ENCODE data around the gene PAPSS2.

DNA sequence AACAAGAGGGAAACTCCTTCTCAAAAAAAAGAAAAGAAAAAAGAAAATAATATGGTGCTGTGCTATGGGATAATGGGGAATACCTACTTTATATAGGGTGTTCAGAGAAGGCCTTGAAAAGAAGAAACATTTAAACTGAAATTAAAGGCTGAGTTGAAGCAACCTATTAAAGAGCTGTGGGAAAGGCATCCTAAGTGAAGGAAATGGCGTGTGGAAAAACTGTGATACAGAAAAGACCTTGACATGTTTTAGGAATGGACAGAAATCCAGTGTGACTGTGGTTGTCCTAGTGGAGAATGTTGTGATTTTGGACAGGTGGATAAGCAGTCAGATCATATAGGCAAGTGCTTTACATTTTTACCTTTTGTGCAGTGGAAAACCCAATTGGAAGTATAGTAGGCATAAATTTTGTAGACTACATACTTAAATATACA lies 12.4 kb downstream of the SHLD2 start:
- RRBS = no CpG with 5 or more reads among the region's 1 CpG

DNA sequence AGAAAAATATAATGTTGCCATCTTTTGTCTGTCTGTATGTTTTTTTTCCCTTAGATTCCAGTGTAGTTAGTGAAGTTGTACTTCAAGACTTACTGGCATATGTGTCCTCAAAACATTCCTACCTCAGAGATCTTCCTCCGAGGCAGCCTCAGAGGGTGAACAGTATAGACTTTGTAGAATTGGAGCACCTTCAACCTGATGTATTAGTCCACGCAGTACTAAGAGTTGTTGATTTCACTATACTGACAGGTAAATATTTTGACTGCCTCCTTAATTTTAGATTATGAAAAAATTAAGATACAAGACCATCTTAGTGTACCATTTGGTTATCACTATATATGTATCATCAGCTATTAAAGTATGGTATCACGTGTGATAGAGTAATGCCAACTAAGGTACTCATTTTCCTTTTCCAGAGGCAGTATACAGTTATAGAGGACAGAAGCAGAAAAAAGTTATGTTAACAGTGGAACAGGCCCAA lies 54.8 kb upstream of the NUTM2A start:
- RRBS = no CpG with 5 or more reads among the region's 3 CpGs

GRCh38 chr10:87505770-87506441 lies 1.2 kb downstream of the MINPP1 start:
- RRBS = no CpG with 5 or more reads among the region's 18 CpGs

GRCh38 chr10:87547626-87548289 lies 43.1 kb downstream of the MINPP1 start:
- RRBS = no CpG with 5 or more reads among the region's 4 CpGs

- RRBS = 2% methylated on average over 33 of the region's 63 CpGs
These were observed at the start of gene PAPSS2 for GRCh38 chr10:87659423-87660084. TSS of gene PAPSS2 (plus strand) at chr10:87659878.

DNA sequence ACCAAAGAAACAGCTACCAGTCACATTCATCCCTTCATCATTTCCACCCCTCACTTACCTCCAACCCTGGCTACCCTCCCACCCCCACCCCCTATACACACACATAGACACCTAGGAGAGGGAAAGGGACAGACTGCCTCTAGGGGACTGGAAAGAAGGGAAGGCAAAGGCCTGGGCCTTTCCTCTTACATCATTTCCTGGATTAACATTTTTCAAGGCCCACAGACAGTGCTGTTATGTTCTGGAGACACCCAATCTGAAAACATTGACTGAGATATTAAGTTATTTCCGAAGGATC lies 2.7 kb downstream of the PAPSS2 start:
- RRBS = no CpG with 5 or more reads among the region's 1 CpG

- RRBS = no CpG with 5 or more reads among the region's 1 CpG
These were observed 56.8 kb downstream of the PTEN start for GRCh38 chr10:87920251-87920687.

- RRBS = no CpG with 5 or more reads among the region's 1 CpG
These were observed 92.0 kb downstream of the PTEN start for GRCh38 chr10:87955427-87955750.

GRCh38 chr10:87966981-87967463 lies 103.6 kb downstream of the PTEN start:
- RRBS = no CpG with 5 or more reads among the region's 3 CpGs

DNA sequence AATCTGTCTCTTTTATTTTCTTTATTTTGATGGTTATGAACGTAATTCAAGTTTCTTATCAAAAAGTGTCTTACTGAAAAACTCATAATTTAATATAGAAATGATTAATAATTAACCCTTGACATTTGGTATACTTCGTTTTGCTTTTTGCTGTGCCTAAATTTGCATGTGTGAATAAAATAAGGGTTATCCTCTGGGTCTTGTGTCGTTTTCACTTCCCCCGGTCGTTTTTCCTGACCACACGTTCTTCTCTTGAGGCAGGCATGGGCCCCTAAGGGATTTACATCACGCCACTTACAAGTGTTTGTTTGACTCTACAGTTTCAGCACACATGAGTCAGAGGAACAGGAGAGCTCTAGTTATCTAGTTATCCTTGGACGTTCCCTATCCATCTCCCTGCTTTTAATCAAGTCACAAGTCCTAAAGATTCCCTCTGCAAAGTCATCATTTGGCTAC lies 206.6 kb downstream of the PTEN start:
- RRBS = no CpG with 5 or more reads among the region's 8 CpGs

DNA sequence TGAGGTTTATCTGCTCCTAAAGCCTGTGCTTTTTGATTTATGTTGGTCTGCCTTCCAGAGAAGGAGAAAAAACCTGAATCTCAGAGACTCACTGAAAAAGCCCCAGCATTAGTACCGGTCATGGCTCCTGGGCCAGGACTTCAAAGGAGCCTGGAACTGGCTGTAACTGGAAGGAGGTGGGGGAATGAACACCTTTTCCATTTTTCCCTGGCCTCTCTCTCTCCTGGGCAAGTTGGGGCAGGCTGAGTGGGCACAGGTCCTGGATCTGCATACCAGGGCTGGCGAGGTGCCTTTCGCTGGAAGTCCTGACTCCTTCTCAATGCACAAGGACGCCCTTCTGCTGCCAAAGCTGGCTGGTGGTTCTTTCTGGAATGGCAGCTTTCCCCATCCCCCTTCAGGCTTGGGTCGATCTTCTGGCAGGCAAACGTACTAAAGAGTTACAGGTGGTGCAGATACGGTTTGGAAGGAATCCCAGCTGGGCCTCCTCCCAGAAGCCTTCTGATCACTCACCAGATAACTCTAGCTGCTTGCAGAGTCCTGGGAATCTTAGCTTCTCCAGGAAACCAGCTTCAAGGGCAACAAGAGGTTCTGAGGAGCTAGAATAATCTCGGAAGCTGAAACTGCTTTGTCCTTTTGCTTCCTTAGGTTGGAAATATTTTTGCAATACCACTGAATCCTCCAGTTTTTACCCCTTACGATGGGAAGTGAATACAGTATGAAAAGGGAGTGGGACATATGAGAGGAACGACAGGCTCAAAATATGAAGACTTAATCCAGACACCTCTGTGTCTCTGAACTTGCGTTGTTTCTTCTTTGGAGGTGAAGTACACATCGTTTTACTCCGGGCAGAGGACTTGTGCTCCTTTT lies 268.4 kb downstream of the PTEN start:
- RRBS = no CpG with 5 or more reads among the region's 13 CpGs

DNA sequence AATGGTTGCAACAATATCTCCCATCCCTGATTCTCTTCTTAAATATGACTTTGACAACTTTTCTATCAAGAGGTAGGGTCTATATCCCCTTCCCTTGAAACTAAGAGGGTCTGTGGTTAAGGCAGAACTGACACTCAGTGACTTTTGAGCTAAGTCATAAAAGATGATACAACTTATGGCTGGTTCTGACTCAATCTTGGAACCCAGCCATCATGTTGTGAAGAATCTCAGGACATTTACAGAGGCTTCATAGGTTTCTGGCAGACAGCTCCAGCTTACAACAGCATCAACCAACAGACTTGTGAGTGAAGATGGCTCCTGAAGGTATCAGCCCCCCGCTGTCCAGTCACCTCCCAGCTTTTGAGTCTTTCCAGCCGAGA lies 203.5 kb downstream of the RNLS start:
- RRBS = no CpG with 5 or more reads among the region's 2 CpGs

GRCh38 chr10:88848320-88849012 lies 3.2 kb downstream of the ANKRD22 start:
- RRBS = no CpG with 5 or more reads among the region's 2 CpGs

- RRBS = no CpG with 5 or more reads among the region's 10 CpGs
These were observed 13.2 kb downstream of the ACTA2 start for GRCh38 chr10:88939384-88939752.

DNA sequence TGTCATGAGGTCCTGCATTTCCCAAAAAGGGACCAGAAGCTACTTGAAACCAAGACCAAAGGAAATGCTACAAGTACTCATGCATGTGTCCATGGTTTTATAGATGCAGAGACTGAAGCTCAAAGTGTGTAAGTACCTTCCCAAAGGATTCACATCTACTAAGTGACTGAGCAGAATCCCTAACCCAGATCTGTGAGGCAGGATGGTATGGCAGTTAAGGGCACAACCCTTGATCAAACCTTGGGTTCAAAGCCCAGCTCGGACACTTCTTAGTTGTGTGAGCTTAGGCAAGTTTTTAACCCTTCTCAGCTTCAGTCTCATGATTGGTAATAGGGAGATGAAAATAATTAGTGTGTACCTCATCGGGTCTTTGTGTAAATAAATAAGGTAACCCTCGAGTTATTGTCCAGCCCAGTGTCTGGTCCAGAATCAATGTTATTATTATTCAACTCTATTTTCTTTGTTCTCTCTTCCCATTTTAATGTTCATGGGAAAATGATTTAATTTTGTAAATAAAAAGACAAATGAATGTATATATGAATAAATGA lies 8.6 kb downstream of the ACTA2 start:
- RRBS = no CpG with 5 or more reads among the region's 3 CpGs

DNA sequence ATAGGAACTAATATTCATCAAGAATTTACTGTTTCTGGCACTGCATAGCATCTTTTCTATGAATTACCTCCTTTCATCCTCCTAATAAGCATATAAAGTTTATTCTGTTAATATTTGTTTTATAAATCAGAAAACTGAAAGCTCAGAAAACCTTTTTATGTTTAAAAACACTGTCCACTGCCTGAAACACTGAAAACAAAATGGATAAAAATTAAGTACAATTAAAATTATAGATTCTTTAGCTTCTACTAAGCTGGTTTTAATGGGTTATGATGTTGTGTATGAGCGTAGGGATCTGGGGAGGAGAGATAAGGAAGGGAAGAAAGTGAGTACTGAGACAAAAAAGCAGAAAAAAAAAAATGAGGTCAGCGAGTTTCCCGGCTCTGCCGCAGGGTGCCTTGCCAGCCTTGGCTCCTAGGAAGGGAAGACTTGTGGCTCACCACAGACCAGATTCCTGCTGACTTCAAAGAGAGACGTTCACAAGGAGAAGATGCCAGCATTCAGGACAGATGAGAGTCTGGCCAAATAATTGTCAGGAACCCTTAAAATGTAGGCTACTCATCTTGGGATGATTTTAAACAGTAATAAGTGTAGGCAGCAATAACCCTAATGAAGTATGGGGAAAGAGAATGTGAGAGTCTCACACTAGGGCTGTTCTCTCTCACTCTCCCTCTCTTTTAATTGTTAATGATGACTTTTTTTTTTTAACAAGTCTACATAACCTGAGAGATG lies 11.5 kb upstream of the FAS start:
- RRBS = no CpG with 5 or more reads among the region's 5 CpGs

Measured in pericardium (tissue), 1 donor.